HT1080 (cell line): ENCODE results near the genes PRLH, RAB17 and RBM44.

RAMPAGE:
- cytosol, long total RNA: no peak
- long total RNA: no peak
- nucleus, long total RNA: no peak
Observed at GRCh38 chr2:237503291-237503655, 16.2 kb downstream of the MLPH start.

DNA sequence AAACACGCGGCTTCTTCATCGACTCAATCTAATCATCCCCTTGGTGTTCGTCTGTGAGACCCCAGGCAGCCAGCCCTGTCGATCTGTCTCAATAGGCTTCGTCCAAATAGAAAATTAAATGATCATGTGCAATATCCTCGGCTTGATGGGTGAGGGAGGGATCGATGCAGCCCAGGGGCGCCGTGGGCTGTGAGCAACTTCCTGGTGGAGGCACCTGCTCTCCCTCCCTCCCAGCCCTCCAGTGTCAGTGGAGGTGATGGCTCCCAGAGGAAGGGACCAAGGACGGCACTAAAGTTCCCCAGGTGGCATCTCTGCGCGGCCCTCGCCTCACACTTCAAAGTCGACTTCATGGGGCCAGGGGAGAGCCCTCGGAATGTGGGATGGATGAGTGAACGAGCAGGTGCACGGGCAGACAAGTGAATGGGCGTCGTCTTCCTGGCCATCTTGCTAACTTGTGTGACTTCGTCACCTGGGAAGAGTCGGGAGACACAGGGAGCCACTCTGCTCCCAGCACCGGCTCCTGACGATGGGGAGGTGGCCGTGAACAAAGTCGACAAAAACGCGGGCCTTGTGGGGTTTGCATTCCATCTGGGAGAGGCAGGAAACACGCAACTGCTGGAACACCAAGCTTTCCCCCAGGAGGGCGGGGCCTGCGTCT is 28.7 kb upstream of the PRLH start:
RAMPAGE:
- cytosol, long total RNA: no peak
- long total RNA: no peak
- nucleus, long total RNA: no peak

DNA sequence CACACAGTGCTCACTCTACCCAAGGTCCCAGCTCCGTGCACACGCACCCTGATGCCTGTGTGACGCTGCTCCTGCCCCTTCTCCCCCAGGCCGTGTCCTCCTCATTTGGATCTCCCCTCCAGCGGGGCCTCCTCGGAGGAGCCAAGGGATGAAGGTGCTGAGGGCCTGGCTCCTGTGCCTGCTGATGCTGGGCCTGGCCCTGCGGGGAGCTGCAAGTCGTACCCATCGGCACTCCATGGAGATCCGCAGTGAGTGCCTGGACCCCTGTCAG is at the start of gene PRLH:
TSS of gene PRLH (plus strand) at position 149 of the 271 bp plus-strand sequence.
RAMPAGE:
- cytosol, long total RNA: no peak
- long total RNA: no peak
- nucleus, long total RNA: no peak

GRCh38 chr2:237581705-237582327 is 8.7 kb downstream of the RAB17 start:
RAMPAGE:
- cytosol, long total RNA: no peak
- long total RNA: no peak
- nucleus, long total RNA: no peak

DNA sequence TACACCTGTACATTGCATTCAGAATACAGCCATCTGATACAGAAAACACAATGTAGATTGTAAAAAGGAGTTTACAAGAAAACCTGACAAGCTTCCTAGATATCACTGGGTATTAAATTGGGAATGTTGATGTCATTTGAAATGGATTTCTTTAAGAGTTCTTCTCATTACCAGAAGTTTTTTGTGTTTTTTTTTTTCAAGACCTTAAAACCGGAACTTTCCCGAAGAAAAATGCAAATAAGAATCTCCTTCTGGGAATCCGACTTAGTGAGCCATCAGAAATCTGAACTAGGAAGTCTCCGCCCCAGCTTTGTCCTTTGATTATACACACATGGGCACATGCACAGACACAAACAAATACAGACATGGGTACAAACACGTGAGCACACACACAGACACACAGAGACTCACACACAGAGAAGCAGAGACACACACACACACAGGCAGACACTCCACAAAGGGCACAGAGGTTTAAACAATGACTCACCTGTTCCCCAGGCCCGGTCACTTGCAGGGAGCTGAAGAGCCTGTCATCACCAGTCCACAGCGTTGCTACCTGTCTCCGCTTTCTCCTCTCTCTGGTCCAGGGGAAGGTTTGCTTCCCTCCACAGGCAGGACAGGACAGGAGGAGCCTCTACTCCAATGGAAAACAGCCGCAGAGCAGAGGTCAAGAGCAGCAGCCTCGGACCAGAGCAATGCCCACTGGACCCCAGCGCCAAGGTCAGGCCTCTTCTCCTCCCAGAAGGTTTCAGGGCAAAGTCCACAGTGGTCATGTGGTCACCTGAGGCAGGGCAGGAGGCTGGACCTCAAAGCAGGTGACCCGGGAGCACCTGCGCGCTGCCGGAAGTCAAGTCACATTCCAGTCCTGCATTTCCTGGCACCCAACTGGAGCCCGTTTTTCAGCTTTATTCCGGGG is at the start of gene RAB17:
TSS of gene RAB17 (minus strand) at position 755 of the 916 bp plus-strand sequence.
RAMPAGE:
- cytosol, long total RNA: no peak
- long total RNA: no peak
- nucleus, long total RNA: no peak

DNA sequence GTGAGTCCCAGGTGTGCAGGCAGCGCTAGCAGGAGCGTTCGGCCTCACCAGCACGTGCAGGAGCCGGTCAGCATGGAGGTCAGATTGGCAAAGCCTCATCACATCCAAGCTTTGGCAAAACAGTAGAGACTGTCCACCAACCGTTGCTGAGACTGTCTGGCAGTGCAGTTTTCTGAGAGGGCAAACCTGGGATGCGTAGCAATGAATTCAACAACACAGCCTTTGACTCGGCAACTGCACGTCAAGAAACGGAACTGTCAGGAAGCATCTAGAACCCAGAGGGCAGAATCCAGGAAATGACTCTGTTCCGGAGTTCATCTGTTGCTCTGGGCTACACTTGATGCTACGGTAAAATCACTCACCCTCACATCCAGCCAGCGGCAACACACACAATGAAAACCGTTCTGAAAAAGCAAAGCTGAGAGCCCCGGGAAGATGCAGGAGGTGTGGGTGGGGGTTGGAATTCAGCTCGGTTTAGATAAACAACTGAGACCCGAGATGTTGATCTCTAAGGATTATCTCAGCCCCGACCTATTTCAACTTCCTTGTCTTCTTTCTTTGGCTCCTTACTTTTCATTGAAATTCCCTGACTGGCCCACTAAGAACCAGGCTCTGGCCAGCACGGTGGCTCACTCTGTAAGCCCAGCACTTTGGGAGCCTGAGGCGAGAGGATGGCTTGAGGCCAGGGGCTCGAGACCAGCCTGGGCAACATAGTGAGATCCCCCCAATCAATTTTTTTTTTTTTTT is 13.2 kb upstream of the RAB17 start:
RAMPAGE:
- cytosol, long total RNA: no peak
- long total RNA: no peak
- nucleus, long total RNA: no peak

DNA sequence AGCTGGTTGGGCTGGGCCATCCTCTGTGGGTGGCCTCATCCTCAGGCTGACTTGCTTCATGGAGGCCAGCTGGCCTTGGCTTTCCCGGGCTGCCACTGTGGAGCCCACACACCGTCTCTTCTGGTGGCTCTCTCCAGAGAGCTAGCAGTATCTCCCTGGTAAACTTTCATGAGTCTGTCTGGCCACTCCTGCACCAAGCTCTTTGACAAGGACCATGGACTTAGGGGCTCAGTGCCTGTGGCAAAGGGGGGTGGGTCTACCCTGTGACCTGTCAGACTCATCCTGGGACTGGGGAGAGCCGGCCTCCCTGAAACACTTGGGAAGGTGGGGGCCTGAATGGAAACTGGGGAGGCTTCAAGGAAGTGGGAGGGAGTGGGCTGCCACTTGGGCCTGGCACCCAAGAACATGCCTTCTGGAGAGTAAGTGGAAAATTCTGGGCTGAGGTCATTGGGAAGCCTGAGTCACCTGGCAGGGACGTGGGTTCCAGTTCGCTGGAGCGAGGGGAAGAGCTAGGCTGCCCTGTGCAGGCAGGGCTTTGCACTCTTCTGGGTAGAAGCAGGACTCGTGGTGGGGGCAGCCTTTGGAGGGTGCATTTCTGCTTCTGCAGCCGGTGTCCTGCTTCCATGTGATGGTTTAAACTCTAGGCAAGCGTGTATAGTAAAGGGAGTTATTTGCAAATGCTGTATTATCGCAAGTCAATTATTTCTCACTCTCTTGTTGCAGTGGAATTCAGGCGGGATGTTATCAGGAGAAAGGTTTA is 3.6 kb downstream of the LRRFIP1 start:
RAMPAGE:
- cytosol, long total RNA: no peak
- long total RNA: no peak
- nucleus, long total RNA: no peak

GRCh38 chr2:237643952-237644765 is 16.8 kb downstream of the LRRFIP1 start:
RAMPAGE:
- cytosol, long total RNA: no peak
- long total RNA: no peak
- nucleus, long total RNA: no peak

RAMPAGE:
- cytosol, long total RNA: no peak
- long total RNA: no peak
- nucleus, long total RNA: no peak
Observed at GRCh38 chr2:237676303-237676696, 48.9 kb downstream of the LRRFIP1 start.

DNA sequence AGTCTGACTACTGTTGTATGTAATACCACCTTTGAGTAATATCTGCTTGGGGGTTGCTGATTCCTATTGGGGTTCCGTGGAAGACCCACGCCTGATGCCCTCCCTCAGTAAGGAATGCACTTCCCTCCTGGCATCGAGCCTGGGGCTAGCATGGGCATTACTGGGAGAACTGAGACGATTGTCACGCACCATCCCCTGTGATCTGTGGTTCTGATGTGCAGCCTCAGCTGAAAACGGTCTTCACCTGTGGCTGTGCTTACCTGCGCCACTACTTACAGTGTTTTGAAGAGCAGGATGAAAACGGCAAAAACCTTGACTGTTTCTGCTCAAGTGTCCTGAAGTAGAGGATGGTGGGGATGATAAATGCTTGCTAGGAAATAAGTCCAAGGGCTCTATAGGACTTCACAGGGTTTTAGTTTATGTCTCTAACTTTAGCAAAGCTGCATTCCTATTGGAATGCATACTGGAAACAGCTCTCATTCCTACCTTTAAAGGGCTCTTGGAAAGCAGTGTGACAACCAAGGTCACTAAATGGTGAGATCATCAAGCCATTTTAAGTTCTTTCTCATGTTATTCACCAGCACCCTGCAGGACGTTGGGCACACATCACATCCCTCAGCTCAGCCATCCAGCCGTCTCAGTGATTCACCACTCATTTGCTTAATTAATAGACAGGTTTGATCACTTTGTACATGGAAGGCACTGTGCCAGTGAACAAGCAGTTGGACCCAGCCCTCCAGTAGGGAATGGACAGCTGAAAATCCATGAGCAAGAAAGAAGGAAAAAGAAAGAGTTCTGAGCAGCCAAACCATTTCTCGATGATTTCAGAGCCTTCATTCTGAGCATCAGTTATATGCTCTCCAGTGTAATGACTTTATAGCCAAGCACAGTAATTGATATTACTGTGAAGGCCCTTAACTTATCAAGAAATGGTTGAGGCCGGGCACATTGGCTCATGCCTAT is 32.3 kb upstream of the RBM44 start:
RAMPAGE:
- cytosol, long total RNA: no peak
- long total RNA: no peak
- nucleus, long total RNA: no peak

GRCh38 chr2:237798450-237798878 is at the start of gene RBM44:
RBM44 (plus strand) TSS chr2:237798779.
RAMPAGE:
- cytosol, long total RNA: no peak
- long total RNA: no peak
- nucleus, long total RNA: no peak

RAMPAGE:
- cytosol, long total RNA: no peak
- long total RNA: no peak
- nucleus, long total RNA: no peak
Observed at GRCh38 chr2:237895497-237896516, 36.4 kb downstream of the RAMP1 start.

GRCh38 chr2:238098856-238099508 is 1.2 kb upstream of the ESPNL start:
RAMPAGE:
- cytosol, long total RNA: no peak
- long total RNA: no peak
- nucleus, long total RNA: no peak

DNA sequence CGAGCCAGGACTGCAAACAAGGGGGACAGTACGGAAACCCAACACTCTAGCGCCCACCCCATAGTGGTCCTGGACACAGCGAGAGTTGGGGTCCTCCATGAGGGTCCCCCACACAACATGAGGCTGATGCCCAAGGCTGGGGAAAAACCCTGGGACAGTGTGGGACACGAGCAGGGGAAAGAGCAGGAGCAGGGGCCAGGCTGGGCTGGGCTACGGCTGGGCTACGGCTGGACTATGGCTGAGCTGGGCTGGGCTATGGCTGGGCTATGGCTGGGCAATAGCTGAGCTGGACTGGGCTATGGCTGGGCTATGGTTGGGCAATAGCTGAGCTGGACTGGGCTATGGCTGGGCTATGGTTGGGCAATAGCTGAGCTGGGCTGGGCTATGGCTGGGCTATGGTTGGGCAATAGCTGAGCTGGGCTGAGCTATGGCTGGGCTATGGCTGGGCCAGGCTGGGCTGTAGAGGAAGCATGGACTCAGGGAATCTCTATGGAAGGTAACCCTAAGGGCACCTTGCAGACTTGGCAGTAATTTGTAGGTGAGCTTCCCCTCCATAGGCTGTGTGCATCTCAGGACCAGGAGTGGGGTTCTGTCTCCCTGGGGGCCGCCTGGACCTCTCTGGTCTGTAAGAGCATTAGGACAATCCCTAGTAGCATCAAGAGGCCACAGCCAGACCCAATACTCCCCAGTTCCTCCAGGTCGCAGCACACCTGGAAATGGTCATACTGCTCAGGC is 1.3 kb upstream of the KLHL30 start:
RAMPAGE:
- cytosol, long total RNA: no peak
- long total RNA: no peak
- nucleus, long total RNA: no peak

DNA sequence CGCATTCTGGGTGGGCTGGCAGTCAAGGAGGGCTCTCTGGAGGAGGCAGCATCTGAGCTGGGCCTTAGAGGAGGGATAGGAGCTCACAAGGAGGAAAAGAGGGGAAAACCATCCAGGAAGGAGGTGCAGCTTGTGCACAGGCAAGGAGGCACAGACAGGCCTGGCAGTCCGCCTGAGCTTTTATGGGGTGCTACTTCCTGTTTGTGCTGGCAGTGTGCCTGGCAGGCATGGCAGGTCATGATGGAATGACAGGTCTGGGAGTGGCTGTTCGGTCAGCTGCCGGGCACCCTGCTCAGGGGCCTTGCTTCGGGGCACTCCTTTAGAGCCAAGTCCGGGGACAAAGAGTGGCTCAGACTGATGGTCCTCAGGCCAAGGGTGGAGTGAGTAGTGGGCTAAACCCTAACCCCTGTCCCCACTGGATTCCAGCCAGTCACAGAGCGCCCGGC is 3.4 kb downstream of the KLHL30 start:
RAMPAGE:
- cytosol, long total RNA: no peak
- long total RNA: no peak
- nucleus, long total RNA: no peak

DNA sequence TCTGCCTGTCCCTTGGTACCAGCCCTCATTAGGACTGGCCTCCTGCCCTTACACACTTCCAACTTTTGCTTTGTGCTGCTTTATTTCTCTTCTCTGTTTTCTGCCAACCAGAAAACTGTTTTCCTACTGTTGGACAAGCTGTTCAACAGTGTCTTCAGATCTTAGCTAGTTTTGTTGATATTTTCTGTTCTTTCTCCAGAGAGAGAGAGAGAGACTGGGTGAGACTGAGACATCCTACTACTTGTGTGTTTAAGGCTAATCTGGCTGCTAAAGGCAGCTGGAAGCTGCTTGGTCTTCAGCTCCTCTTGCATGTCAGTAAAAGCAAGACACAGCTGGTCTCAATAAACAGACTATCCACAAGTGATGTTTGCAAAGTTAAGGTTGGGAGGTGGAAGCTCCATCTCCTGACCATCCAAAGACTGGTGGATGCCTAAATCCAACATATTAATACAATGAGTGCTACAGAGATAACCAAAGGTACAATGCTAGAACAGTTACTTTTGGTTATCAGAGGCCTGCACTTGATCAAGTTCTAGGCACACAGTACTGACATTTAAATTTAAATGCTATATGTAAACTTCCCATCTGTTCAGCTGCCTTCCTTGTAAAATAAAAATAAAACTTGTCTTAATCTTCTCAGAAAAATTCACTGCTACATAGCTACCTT is 17.8 kb downstream of the ERFE start:
RAMPAGE:
- cytosol, long total RNA: no peak
- long total RNA: no peak
- nucleus, long total RNA: no peak

DNA sequence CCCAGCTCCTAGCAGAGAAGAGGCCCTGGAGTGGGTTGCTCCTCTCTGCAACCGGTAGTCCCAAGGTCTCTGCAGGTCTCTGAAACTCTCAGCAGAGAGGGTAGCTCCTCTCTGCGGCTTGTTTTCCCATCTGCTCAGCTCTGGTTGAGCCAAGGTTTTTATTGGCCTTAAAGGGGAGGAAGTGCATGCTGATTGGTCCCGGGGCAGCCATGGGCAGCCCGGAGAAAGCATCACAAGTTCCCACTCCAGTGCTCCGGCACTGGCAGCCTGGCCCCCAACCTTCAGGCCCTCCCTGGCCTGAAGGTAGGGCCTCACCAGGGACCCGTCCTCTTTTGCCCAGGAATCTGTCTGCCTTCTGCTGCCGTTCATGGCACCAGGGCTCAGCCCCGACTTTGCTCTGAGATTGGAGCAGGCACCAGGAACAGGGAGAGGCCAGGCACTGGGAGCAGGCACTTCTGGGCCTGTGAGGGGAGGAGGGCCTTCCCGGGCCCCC is 17.4 kb upstream of the ILKAP start:
RAMPAGE:
- cytosol, long total RNA: no peak
- long total RNA: no peak
- nucleus, long total RNA: no peak

DNA sequence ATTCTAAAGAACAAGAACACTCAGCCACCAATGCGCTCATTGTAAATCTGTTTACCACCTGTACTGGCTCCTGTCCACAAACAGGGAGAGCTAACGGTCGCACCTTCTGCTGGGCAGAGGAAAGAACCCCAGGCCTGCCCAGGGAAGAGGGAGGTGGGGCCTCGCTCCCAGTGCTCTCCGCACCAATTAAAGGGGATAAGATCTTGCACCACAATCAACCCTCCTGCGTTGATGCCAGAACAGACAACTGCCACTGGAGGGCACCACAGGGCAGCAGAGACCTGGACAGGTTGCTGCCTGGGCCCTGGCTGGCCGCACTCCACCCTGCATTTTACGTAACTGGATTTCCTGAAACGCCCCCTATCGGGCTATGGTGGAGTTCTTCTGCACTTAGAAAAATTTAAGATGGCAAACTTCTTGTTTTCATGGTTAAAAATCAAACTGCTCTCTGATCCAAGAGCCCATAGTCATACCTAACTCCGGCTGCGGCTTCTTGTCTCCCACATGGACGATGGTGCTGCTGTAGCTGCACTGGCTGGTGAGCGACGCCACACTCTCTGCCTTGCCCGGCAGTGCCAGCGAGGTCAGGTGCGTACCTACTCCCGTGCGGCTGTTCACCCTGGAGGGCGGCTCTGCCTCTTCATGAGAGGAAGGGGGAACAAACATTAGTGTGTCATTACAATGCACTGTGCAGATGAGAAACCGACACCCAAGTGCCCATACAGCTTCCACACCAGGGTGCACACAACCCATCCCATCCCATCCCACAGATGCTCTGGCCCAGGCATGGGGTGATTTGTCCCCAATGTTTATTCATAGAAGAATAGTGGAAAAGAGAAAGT is 16.8 kb upstream of the HES6 start:
RAMPAGE:
- cytosol, long total RNA: no peak
- long total RNA: no peak
- nucleus, long total RNA: no peak

DNA sequence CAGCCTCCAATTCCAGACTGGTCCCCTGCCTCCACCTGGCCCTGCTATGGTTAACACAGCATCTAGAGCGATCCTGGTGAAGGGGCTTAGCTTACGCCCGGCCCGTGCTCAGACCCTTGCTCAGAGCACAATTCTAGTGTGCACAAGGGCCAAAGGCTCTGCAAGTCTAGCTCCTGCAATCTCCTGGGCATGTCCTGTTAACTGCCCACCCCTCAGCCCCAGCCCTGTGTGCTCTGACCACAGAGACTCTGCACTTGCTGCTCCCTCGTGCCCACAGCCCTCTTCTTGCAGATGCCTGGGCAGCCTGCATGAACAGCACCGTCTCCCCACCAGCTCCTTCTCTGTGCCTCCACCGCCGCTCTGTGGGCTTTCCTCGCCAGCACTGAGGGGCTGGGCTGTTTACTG is 6.4 kb downstream of the PER2 start:
RAMPAGE:
- cytosol, long total RNA: no peak
- long total RNA: no peak
- nucleus, long total RNA: no peak

RAMPAGE:
- cytosol, long total RNA: no peak
- long total RNA: no peak
- nucleus, long total RNA: no peak
Observed at GRCh38 chr2:238296560-238297002, 8.2 kb upstream of the PER2 start.